LHCN-M2 (cell line): ENCODE results near the genes SLC38A6 and TMEM30B.

DNA sequence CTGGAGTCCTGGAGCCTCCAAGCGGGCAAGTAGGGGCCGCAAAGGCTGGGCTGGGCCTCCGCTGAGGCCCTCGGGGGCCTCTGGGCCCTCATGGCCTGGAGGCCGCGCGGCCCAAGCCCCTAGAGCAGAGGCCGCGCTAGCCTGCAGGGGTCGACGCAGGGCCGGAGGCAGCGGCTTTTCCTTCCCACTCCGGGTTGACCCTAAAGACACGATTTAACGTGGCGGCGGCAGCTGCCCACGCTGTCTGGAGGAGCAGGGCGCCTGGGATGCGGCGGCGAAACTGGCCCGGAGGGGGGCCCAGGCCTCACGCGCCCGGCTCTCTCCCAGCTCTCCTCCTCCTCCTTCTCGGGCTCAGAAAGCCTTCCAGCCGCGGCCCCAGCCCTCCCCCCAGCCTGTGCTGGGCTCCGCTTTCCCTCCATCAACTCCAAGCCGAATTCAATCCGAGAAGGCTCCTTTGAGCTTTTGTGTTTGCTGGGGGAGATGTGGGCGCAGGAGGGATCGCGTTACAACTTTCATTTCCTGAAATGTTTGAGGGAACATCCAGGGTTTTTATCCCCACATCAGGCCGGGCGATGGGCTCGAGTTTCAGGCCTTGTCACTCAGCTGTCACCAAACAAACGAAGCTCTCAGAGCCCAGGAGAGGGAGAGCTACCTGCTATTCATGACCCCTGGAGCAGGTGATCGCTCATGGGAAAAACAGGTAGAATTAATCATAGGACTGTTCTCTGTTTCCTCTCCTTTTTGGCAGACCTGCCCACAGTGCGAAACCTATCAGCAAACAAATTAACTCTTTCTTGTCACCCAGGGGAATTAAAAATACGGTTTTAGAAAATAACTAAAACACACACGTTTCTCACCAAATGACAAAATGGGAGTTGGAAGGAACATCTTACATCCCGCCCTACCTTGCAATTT, 11.4 kb downstream of the SIX1 start:
- RAMPAGE, long total RNA = no peak

DNA sequence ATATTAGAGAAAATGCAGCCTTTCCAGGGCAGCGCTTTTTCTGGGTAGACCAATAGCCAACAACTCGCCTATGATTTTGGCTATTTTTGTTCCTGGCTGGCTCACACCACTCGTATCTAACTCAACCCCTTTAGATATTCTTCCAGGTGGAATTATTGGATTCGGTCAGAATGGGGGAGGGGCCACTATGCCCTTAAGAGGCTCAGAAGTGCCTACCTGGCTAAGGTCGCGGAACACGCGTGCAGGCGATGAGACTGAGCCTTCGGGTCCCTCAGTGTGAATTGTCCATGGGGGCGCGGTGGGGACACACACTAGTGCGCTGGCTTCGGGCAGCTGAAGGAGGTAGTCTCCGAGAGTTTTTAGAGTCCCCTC, 7.9 kb downstream of the SIX1 start:
- RAMPAGE, long total RNA = no peak

GRCh38 chr14:60645730-60646630, 3.3 kb downstream of the SIX1 start:
- RAMPAGE, long total RNA = no peak

- RAMPAGE, long total RNA = no peak
Observed at GRCh38 chr14:60646631-60646833, 2.7 kb downstream of the SIX1 start.

DNA sequence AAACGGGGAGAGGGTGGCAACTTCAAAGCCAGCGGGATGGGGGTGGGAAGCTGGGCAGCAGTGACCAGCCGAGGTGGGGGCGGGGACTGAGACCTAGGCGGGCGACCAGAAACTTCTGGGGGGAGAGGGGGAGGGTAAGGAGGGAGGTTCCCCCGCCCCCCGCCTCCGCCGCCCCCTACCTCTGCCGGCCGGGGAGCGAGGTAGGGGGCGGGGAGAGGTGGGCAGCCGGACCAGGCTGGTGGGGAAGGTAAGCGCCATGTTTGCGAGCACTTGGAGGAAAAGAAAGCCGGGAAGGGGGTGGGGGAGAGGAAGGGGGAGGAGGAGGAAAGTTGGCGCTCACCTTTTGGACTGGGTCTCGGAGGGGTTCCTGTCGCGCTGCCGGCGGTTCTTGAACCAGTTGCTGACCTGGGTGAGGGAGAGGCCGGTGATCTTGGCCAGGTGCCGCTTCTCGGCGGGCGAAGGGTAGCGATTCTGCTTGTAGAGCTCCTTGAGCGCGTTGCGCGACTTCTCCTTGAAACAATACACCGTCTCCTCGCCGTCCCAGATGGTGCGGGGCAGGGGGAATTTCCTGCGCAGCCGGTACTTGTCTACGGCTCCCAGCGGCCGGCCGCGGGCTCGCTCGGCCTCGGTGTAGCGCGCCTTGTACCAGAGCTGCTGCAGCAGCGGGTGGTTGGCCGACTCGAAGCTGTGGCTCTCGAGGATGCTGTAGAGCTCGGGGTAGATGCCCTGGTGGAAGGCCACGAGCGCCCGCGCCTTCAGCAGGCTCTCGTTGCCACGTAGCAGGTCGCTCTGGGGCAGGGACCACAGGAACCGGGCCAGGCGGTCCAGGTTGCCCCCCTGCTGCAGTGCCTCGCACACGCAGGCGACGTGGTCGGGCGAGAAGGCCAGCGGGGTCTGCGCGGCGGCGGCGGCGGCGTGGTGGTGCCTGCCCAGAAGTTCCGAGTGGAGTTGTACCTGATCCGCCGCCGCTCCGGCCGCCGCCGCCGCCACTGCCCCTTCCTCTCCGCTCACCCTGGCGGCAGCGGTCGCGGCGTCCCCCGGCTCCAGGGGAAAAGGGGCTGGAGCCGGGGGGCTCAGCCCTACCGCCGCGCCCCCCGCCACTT, 928 bp downstream of the SIX4 start:
- RAMPAGE, long total RNA = no peak

DNA sequence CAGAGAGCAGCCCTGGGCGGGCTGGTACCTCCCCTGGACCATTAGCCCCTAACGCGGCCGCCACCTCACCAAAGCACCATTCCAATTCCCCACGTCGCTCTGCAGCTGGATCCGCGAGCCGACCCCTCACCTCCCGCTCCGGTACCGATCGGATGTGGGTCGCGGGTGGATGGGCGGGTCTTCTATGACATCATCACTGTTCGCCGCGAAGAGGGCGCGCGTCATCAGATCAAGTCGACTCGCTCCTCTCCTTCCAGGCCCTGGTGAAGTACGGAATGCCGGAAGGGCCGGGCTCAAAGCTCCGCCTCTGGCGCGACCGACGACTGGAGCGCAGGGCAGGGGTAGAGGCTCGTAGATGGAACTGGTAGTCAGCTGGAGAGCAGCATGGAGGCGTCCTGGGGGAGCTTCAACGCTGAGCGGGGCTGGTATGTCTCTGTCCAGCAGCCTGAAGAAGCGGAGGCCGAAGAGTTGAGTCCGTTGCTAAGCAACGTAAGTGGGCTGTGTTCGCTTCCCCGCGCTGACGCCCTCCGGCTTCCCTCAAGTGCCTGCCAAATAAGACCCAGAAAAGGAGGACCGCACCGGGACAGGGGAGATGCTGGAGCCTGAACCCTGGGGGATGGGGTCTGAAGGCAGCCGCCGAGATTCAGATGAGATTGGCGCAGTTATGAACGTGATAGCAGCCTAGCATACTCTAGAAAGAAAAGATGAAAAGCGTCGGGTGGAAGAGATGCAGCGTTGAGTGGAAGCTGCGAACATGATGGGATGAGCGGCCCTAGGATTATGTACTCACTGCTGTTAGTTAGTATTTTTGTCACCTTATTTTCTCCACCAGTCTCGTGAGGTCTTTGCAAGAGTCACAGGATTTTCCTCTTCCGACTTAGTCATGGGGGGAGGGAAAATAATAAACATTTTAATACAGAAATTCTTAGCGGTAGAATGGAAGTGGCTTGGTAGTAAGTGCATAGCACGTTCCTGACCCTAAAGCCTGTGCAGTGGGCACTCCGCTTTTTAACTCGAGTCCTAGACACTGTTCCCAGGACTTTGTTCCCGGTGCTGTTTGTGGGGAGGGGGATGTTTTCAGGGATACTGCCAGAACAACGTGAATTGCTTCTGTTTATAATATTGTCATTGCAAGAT, at the start of gene SLC38A6:
SLC38A6 (plus strand) TSS at position 352 of the 1,137 bp plus-strand sequence.
- RAMPAGE, long total RNA = start-site peak on the minus strand centred at position 159 of the sequence, 10 bp wide, 38 reads

GRCh38 chr14:61257642-61258097, 23.5 kb downstream of the TMEM30B start:
- RAMPAGE, long total RNA = no peak

- RAMPAGE, long total RNA = no peak
Observed at GRCh38 chr14:61277201-61277672, 3.9 kb downstream of the TMEM30B start.

DNA sequence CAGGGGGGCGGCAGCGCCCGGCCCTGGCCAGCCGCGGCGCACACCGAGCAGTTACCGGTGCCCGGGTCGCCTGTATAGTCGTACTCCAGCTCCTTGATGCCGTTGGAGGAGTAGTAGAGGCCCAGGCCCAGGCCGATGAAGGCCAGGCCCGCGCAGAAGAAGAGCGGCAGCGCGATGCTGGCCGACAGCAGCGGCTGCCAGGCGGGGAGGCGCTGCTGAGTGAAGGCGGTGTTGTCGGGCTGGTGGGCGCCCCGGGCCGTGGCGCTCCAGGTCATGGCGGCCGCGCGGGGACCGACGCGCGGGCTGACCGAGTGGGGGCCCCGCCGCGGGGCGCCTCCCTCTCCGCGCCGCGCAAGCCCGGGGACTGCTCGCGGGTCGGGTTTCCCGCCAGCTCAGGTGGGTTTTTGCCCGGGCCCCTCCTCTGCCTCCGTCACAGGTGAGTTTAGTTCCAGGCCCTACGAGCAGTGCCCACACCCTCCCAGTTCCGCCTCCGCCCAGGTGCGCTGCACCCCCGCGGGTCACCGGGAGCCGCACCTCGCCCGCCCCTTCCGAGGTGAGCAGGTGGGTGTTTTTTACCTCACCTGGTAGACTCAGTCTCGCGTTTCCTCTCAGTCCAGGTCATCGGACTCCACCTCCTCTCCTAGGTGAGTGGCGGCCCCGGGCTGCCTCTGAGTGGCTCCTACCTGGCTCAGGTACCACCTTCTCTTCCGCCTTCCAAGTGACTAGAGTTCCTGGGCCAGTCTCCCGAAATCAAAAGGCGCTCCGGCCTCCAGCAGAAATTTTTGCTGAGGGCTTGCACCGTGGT, at the start of gene TMEM30B:
TMEM30B (minus strand) TSS at position 466 of the 805 bp plus-strand sequence.
- RAMPAGE, long total RNA = no peak

GRCh38 chr14:61324026-61324559, 2.7 kb downstream of the PRKCH start:
- RAMPAGE, long total RNA = no peak

- RAMPAGE, long total RNA = no peak
Observed at GRCh38 chr14:61333915-61334689, 12.7 kb downstream of the PRKCH start.

GRCh38 chr14:61334774-61335423, 13.5 kb downstream of the PRKCH start:
- RAMPAGE, long total RNA = no peak

DNA sequence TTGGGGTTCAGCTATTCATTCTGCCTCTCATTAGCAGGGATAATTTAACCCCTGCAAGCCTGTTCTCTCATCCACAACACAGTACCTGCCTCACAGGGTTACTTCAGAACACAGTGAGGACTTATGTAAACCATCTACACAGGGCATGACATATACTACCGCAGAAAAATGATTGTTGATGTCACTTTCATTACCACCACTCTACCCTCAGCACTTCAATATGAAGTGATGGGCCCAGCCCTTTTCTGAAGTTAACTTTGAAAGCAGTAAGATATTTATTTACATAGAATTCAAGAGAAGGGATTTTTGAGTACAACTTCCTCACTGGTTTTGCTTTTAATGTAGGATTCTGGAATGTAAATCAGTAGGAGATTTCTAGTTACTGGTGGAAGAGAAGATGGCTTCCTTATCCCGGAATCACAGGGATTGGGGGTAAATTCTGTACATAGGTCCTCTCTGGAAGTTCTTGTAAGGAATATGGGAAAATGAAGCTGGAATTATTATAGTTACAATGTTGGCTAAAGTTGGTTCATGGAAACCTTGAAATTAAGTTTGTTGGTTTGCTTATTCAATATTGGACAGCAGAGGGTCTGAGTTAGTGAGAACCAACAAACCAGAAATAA, 14.7 kb downstream of the PRKCH start:
- RAMPAGE, long total RNA = no peak

GRCh38 chr14:61368255-61368838, 47.0 kb downstream of the PRKCH start:
- RAMPAGE, long total RNA = no peak

DNA sequence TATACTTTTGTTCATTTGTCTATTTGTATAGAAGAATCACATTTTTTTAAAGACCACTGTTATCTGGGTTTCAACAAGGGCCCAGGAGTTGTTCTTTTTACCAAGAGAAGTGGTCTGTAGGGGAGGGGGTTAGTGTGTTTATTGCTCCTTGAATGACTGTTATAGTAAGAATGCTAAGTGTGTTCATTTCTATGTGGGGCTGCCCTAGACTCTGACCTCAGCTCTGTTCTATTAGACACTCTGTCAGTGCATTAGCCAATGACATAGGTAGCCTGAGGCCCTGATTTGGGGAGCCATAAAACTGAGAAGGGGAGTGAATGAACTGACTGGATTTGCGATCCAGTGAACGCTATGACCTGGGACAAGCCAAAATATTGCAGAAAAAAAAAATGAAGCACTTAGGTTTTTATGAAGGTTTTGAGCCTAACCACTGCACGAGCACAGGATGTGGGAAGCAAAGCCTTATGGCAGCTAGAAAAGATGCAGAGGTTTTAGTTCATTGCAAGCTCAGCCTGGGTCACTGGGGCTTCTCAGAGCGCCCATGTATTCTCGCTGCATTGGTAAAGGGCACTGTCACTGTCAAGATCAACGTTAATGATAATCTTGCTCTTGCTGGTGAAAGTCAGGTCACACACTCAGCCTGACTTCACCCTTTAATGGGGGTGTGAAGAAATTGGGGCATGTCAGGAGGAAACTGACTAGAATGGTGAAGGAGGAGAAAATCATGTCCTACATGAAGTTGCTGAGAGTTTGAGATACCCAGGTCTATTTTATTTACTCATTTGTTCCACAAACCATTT, 63.8 kb downstream of the PRKCH start:
- RAMPAGE, long total RNA = no peak

GRCh38 chr14:61471456-61471969, 150.1 kb downstream of the PRKCH start:
- RAMPAGE, long total RNA = no peak

- RAMPAGE, long total RNA = no peak
Observed at GRCh38 chr14:61491431-61492616, 170.4 kb downstream of the PRKCH start.

DNA sequence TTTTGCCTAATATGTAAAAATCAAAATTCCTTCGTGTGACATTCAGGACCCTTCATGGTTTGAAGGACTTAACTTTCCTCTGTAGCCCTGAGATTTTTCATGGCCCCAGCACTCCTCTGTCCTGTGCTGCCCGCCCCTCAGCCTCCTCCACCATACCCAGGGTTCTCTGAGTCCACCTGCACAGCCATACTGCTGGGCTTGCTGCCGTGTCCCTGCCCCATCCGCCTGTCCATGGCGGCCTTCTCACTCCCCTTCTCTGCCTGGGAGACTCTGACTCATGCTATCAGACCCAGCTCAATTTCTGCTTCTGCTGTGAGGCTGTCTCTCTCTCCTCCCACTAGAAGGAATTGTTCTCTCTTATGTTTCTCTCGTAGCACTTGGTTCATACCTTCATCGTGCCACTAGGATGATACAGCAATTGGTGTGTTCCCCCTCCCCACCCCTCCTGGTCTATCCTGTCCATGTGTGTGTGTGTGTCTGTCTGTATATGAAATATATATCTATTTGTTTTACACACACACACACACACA, 167.6 kb upstream of the HIF1A start:
- RAMPAGE, long total RNA = no peak

GRCh38 chr14:61537433-61538282, 157.7 kb upstream of the HIF1A start:
- RAMPAGE, long total RNA = no peak

- RAMPAGE, long total RNA = no peak
Observed at GRCh38 chr14:61549543-61549892, 145.8 kb upstream of the HIF1A start.